Mesenchymal stem cell of Wharton's jelly (primary cell): ENCODE results near the gene FEZ1.

GRCh38 chr11:122749933-122750458, 88.3 kb upstream of the CRTAM start:
- CAGE, long polyA plus RNA: no peak

DNA sequence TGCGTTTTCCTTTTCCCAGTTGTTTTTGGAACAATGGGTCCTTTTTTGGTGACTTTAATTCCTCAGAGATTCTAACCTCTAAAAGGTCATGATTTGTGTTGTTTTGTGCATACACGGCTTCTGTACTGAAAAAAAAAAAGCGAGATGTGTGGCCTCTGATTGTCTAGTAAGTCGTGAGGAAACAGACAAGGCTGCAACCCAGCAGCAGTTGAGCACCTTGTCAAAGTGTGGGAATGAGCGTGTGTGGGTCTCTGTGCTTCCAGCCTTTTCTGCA, 64.4 kb upstream of the CRTAM start:
- CAGE, long polyA plus RNA: no peak

DNA sequence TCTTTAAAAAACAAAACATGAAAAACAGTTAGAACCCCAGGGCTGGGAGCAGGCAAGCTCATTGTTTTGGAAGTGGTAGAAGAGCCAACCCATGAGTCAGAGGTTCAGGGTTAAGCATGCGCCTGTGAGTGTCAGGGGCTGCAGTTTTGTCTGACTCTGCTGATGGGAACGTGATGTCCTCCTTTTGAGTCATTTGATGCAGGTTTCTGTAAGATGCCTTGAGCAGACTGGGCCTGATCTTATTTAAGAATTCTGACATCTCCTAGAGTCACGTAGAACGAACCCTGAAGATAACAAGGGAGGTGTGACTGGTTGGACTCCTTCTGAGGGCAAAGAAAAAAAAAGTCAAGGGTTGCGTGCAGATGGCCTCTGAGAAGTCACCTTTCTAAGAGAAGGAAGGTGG, 53.6 kb upstream of the CRTAM start:
- CAGE, long polyA plus RNA: no peak

GRCh38 chr11:123145240-123145806, 49.7 kb downstream of the CLMP start:
- CAGE, long polyA plus RNA: no peak

- CAGE, long polyA plus RNA: no peak
These were observed 59.2 kb downstream of the GRAMD1B start for GRCh38 chr11:123489152-123489781.

GRCh38 chr11:123542334-123542772, 112.1 kb downstream of the SCN3B start:
- CAGE, long polyA plus RNA: no peak

GRCh38 chr11:123603146-123603743, 51.2 kb downstream of the SCN3B start:
- CAGE, long polyA plus RNA: no peak

DNA sequence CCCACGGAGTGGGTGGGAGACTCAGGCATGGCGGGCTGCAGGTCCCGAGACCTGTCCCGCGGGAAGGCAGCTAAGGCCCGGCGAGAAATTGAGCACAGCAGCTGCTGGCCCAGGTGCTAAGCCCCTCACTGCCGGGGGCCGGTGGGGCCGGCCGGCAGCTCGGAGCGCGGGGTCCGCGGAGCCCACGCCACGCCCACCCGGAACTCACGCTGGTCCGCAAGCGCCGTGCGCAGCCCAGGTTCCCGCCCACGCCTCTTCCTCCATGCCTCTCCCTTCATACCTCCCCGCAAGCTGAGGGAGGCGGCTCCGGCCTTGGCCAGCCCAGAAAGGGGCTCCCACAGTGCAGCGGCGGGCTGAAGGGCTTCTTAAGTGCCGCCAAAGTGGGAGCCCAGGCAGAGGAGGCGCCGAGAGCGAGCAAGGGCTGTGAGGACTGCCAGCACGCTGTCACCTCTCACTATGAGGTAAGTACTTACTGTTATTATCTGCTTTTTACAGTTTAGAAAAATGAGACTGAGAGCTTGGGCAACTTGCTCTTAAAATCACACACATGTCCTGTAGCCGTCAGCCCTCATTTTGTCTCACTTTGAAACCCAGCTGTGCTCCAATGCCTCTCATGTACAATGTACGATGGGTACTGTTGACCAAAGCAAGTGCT, 12.2 kb upstream of the OR10D3 start:
- CAGE, long polyA plus RNA: no peak

- CAGE, long polyA plus RNA: no peak
These were observed 220 bp upstream of the OR8G1 start for GRCh38 chr11:124240772-124240978.

GRCh38 chr11:124538026-124538287, 5.5 kb downstream of the OR8B12 start:
- CAGE, long polyA plus RNA: no peak

- CAGE, long polyA plus RNA: no peak
These were observed 2.6 kb downstream of the ESAM start for GRCh38 chr11:124759428-124759851.

DNA sequence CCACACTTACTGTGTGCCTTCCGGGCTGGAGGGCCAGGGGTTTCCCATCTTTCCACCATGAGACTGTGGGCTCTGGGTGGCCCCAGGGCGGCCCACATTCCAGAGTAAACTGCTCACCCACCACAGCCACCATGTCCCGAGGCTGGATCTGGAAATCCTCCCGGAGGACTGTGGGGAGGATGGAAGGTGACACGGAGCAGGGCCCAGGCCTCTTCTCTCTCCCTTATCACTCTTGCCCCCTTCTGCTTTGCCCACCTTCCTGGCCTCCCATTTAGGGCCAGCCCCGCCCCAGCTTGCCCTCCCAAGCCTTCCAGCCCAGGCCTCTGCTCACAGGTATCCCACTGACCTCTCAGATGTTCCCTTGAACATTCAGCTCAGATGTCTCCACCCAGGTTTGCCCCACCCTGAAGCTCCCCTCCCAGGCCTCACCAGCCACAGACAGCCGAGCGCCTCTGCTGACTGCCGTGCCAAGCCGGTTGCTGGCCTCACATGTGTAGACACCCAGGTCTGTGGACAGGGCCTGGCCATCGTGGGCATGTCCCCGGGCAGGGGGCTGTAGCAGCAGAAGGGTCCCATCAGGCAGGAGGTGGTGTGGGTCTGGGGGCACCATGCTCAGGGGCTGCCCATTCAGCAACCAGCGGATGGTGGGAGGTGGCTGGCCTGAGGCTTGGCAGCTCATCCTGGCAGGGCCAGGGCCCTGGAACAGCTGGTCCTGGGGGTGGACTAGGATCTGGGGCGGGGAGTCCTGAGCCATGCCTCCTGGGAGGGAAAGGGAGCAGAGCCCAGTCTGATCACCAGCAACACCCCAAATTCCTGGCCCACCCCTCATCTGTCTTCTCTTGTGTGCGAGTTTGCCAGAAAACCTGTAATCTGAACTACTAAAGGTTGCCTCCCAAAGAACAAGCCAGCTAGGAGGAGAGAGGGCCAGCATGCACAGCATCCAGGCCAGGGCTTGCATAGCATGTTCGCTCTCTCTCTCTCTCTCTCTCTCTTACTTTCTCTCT, 860 bp downstream of the ROBO4 start:
- CAGE, long polyA plus RNA: no peak

DNA sequence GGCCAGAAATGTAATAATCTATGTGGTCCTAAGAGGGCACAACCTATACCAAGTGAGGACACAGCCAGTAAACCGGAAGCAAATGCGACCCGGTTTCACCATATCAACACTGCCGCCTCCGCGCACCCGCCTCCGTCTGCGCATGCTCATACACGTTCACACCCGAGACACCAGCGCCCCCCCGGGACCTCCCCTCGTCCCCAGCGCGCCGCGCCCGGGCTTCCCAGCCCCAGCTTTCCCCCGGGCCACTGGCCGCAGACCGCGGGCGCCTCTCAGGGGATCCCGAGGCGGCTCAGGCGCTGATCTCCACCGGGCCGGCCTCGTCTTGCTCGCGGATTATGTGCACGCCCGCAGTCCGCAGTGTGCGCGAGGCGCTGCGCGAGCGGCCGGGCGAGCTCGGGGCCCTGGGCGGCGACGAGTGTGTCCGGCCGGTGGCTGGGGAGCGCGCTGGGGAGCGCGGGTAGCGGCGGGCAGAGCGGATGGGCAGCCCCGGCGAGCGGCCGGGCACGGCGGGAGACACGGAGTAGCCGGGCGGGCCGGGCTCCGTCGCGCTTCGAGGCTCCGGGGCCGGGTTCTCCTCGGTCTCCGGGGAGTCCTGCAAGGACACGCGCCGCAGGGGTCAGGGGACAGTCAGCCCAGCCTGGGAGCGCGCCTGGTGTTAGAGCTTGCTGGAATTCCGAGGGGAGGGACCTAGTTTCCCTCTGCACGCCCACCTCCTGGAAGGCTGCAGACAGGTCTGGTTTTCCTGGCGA, 14.8 kb downstream of the HEPACAM start:
- CAGE, long polyA plus RNA: no peak

GRCh38 chr11:125168961-125169588, 4.5 kb downstream of the PKNOX2 start:
- CAGE, long polyA plus RNA: no peak

DNA sequence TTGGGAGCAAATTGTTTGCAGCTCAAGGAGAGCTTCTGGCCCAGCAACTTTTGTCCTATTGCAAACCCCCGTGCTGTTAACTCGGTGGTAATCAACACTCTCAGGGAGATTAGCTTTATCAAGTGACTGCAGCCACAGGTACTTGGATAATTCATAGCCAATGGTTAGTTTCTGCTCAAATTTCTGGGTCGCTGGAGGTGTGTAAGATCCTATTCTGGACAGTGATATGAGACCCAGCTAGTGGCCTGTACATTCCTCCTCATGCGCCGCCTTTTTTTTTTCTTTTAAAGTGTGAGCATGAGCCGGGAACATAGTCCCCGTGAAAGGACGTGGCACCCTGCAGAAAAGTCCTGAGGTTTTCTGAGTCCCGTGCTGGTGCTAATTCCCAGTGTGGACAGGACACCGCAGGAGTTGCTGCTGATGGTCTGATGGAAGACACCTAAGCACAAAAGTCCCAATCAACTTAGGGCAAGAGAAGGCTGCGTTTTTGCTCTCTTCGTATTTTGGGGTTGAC, 24.1 kb downstream of the PKNOX2 start:
- CAGE, long polyA plus RNA: no peak

GRCh38 chr11:125214612-125215357, 50.2 kb downstream of the PKNOX2 start:
- CAGE, long polyA plus RNA: no peak

GRCh38 chr11:125496071-125496645, at the start of gene FEZ1:
TSS of gene FEZ1 (minus strand) at chr11:125496265.
- CAGE, long polyA plus RNA: start-site peak on the minus strand at chr11:125496180-125496293, 803 and 621 reads in 2 replicates

DNA sequence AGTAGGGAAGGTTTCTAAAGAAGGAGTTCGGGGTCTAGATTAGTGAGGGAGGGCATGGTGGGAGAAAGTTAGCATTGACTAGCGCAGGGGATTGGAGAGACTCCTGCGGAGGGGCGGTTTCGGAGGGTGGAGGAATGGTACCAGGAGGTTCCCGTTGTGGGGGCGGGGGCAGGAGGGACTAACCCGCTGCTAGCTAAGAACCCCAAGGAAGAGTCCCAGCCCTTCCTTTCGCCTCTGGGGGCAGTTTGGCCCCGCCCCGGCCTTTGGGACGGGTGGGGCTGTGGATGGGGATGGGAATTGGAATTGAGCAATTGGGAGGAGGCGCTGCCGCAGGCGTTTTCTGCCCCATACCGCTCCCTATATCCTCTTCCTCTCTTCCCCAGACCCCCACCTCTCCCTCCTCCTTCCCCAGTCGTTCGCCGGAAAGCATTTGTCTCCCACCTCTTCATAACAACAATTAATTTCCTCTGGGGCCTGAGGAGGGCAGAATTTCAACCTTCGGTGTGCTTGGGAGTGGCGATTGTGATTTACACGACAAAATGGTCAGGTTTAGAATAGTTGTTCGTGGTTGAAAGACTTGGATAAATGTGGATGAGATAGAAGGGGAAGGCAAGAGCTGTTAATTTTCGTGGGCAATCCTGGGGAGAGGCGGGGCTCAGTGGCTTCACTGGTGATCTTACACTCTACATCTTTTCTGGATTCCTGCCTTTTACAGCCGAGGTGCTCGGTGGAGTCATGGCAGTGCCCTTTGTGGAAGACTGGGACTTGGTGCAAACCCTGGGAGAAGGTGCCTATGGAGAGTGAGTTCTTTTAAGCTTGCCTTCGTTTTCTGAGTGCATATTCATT, 1.3 kb downstream of the CHEK1 start:
- CAGE, long polyA plus RNA: no peak

DNA sequence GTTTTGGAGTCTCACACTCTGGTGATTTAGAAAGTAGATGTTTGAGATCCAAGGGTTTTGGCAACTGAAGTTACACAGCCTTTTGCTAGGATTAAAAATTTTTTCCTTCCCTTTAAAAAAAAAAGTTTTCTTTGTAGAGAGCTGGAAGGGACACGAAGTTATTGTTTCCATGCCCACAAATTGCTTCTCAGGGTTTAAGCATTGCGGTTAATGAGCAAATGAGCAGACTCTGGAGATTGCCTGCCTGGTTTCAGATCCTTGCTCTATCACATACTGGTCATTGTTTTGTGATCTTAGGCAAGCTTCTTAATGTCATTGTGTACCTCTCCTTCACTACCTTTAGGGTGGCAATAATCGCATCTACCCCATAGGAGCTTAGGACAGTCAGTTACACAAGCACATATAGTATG, 1.9 kb downstream of the CHEK1 start:
- CAGE, long polyA plus RNA: no peak

GRCh38 chr11:126049201-126049623, 13.5 kb downstream of the CDON start:
- CAGE, long polyA plus RNA: no peak